ENCODE measurements around a stretch of chr7.

GRCh38 chr7:129731026-129731584, 119.6 kb downstream of the NRF1 start:
- RRBS, result no CpG with 5 or more reads among the region's 10 CpGs

- RRBS, result 7% methylated on average over 1 of the region's 19 CpGs
Measured at GRCh38 chr7:129824850-129825331, 127.9 kb downstream of the UBE2H start.

DNA sequence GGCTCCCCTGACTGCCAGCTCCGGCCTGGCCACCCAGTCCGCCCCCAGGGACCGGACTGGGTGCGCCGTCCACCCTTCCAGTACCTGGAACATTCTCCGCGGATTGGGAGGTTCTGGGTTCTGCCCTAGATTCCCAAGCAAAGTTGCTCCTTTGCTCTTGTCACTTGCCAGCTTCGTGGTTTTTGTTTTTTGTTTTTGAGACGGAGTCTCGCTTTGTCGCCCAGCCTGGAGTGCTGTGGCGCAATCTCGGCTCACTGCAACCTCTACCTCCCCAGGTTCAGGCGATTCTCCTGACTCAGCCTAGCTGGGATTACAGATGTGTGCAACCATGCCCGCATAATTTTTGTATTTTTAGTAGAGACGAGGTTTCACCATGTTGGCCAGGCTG, 126.6 kb downstream of the UBE2H start:
- RRBS, result 0% methylated on average over 1 of the region's 16 CpGs

- RRBS, result no CpG with 5 or more reads among the region's 4 CpGs
Measured at GRCh38 chr7:129853281-129853982, 99.3 kb downstream of the UBE2H start.

GRCh38 chr7:130153966-130155241, 50.8 kb downstream of the TMEM209 start:
- RRBS, result no CpG with 5 or more reads among the region's 41 CpGs

DNA sequence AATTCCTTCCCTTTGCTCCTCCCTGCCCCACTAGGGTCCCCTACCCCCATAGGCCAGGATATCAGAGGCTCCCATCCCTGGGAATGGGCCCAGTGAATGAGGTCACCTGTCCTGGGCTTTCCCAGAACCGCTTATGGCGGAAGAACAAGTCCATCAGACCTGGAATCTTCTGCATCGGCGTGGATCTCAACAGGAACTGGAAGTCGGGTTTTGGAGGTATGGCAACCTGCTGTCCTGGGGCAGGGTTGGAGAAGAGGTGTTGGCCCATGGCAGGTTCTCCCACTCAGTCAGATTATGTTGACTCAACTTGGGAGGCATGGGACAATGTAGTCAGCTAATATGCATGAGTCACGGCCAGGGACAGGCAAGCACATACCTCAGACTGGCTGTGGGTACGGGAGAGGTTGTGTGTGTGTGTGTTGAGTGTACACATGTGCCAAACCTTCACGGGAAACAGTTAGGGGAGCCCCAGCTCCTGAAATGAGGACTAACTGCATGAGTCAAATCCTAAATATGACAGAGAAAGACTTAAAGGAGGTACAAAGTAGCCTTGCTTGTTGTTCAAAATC, 16.9 kb upstream of the CPA1 start:
- RRBS, result no CpG with 5 or more reads among the region's 8 CpGs

DNA sequence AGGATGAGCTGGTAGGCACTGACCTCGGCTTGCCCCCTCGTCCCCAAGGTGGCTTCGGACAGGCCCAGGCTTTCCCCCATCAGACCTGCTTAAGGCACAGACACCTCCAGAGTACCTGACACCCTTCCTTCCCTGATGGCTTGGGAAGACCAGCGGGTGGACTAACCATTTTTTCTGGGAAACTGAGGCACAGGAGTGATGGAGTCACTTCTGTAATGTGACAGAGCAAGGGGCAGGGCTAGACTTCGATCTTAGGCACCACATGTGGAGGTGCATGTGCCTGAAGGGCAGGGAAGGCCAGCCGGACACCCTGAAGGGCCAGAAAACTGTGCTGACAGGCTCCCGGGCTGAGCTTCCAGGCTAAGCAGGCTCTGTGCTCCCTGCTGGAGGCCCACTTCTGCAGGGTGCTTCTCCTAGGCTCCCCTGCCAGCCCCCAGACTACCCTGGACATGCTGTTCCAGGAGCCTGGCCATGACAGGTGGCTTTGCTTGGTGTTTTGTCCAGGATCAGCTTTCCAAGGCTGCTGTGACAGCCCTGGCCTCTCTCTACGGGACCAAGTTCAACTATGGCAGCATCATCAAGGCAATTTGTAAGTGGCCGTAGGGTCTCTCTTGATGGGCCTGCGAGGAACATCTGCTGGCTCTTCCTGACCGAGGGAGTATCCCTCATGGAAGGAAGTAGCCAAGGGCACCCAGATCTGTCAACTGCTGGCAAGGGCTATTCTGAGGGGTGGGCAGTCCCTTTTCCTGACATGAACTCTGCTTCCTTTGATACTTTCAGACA, 5.2 kb downstream of the CPA1 start:
- RRBS, result no CpG with 5 or more reads among the region's 11 CpGs

DNA sequence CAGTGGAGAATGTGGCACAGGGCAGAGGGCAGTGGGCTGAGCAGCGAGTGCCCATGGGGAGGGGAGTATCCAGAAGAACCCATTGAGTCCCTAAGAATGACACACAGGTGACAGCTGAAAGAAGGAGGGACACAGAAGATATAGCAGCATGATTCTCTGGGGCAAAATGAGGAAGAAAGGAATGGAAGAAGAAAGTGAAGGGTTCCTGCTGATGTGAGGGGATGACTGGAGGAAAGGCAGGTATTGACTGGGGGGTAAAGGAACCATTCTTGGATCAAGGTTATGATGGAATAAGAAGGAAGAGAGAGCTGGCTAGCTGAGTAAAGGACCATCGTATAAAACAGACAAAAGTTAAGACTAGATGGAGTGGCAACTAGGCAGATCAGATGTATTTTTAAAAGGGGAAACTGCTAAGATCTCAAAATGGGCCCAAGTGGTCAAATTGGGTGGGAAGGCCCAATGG, 25.1 kb downstream of the MEST start:
- RRBS, result no CpG with 5 or more reads among the region's 2 CpGs

DNA sequence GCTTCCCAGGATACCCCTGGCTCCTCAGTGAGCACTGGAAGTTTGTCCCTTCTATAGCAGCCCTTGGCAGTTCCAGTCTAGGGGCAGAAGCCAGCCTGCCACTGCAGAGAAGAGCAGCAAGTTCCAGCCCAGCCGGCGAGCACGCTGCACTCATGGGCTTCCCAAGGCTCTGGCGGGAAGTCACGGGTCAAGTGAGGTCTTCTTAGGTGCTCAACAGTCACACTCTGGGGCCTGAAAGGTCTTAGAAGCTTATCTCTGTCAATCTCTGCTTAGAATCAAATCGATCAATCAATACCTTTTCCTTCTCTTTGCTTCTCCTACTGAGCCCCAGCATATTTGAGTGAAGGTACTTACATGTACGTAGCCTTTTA, 152.4 kb upstream of the KLF14 start:
- RRBS, result no CpG with 5 or more reads among the region's 7 CpGs

DNA sequence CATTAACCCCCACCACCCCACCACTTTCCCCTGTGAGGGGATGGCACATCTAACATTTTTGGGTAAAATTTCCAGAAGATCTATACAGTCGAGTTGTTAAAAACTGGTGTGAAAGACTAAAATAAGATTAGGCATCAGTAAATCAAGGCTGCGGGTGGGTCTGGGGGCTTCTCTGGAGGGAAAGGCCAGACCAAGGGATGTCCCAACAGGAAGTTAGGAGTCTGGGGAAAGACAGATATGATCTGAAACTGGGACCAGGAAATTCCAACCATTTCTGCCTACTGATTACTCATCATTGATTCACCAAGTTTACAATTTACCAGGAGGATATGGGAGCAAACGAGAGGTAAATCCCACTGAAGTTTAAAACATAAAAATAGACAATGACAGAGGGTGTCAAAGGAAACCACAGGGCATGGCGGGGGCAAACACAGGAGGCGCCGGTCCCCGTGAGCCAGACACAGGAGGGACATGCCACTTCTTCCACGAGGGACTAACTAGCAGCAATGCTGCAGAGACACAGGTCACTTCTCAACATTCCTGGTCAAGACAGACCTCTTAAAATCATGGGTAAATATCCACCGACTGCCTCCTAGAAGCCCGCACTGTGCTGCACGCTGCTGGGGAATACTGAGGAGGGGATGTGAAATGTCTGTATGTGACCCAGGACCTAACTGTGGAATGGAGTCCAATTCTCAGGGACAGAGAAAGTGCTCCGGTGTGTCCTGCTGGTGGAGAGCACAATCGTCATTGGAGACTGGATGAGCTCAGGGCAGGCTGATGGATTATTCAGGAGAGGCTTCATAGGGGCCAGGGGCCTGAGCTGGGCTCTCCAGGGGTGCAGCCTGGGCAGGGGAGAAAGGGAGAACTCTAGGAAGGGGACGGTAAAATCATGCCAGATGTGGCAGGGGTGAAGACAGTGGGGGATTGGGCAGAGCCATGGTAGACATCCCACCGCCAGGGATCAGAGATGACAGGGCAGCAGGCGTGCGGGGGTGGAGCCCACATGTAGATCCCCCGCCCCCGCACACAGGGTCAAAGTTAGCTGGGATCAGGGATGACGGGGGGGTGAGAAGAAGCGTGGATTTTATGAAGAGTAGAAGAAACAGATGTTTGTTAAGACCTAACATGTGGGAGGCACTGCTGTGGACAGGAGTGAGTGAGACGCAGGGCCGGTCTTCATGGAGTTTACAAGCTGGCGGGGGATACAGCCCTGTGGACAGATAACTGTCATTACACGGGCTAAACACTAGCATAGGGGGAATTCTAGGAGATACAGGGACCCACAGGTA, 153.5 kb upstream of the KLF14 start:
- RRBS, result no CpG with 5 or more reads among the region's 25 CpGs

- RRBS, result no CpG with 5 or more reads among the region's 32 CpGs
Measured at GRCh38 chr7:130921007-130922327, 187.5 kb upstream of the KLF14 start.

DNA sequence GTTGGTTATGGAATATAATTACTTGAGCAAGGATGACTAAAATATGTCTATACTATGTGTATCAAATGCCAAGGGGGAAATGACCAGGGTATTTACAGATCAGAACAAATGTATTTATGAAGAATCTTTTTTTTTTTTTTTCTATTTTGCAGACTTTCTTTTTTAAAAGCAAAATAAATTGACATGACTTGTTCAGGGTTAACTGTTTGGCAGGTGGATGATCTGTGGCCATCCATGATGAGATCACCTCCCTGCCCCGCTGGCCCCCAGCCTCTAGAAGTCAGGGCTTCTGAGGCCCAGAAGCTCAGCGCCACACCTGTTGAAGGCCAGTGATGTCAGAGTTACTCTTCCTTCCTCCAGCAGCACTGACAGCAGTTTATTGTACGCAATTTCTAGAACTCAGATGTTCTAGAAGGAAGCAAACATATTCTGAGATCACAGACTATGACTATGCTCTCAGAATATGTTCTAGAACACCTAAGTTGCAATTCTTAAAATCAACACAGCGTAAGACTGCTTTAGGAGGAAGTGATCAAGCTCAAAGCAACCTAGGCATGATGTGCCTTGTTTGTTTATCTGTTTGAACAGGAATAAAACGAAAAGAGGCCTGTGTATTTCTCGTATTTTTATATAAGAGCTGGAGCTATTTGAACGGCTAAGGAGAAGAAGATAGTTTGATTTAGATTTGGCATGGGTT, 196.2 kb upstream of the KLF14 start:
- RRBS, result no CpG with 5 or more reads among the region's 7 CpGs

GRCh38 chr7:130937651-130938084, 203.7 kb upstream of the KLF14 start:
- RRBS, result no CpG with 5 or more reads among the region's 2 CpGs

- RRBS, result no CpG with 5 or more reads among the region's 9 CpGs
Measured at GRCh38 chr7:130940562-130941296, 206.7 kb upstream of the KLF14 start.

DNA sequence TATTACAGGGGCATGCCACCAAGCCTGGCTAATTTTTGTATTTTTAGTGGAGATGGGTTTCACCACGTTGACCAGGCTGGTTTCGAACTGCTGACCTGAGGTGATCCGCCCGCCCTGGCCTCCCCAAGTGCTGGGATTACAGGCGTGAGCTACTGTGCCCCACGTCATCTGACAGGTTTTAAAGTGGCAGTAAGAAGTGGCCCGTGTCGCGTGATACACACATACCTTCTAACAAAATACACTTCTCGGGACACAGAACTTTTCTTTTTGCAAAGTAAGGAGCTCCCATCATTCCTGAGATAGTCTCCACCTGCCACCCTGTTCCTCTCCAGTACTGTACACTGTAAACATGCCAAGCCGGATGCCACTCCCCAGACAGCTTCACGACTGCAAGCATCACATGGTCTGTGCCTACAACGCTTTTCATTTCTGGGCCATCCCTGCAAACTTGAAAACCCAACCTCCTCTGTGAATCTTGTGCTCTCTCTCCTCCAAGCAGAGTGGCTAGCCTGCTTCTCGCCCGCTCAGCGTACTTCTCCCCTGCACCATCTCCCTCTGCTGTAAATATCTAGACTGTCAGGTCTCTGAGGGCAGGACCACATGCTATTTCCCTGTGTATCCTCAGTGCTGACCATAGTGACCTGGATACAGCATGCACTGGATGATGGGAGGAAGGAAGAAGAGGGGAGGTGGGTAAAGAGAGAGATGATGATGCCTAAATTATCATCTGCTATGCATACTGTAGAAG, 256.4 kb upstream of the KLF14 start:
- RRBS, result no CpG with 5 or more reads among the region's 16 CpGs

- RRBS, result no CpG with 5 or more reads among the region's 11 CpGs
Measured at GRCh38 chr7:130996696-130997411, 262.8 kb upstream of the KLF14 start.

GRCh38 chr7:131031262-131032062, 296.2 kb upstream of the MKLN1 start:
- RRBS, result no CpG with 5 or more reads among the region's 9 CpGs

- RRBS, result no CpG with 5 or more reads among the region's 3 CpGs
Measured at GRCh38 chr7:131039724-131040295, 287.9 kb upstream of the MKLN1 start.

DNA sequence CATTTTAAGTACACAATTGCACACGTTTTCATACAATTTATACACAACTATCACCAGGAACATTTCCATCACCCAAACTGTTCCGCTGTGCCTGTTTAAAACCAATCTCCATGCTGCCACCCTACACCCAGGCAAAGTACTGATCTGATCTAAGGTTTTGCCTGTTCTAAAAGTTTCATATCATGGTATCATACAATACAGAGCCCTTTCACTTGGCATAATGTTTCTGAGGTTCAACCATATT, 282.9 kb upstream of the MKLN1 start:
- RRBS, result no CpG with 5 or more reads among the region's 2 CpGs

DNA sequence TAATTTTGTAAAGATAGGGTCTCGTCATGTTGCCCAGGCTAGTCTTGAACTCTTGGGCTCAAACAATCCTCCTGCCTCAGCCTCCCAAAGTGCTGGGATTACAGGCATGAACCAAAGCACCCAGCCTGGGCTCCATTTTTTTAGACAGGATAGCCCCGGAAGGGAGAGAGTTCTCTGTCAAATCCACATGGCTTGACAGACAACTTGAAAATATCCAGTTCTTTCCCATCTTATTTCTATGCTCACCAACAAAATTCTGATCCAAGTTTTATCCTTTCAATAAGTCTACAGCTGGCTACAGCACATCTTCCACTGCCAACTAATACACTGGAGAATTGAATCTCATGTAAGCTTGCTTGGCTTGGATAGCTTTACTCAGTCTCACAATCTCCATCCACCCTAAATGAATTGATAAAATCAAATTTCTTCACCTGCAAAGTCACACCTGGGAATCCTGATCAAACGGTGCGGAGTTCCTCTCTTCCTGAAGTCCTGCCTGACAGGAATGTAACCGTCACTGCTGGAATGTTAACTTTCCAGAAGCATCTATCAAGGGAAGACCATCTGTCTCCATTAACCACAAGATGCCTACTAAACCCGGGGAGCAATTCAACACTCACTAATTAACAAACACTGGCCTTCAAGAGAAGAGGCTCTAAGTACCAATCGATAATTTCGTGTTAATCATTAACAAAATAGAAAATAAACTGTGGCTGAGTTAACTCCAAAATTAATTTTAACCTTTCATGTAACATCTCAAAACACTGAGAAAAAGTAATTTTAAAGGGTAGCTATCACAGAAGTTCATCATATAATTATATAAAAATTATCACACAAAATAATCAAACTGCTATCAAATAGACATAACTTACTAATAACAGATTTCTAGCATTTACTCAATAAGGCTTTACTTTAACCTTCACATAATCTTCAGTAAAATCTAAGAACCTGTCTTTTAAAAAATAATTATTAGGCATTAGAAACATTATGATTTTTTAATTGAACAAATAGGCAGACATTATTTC, 239.5 kb upstream of the MKLN1 start:
- RRBS, result no CpG with 5 or more reads among the region's 8 CpGs

Data from AG04449 (cell line).